CD14-positive monocyte (primary cell): ENCODE results near the gene CMPK2.

GRCh38 chr2:5696935-5698033, 5.1 kb downstream of the SOX11 start:
- CAGE, long polyA plus RNA, result no peak

DNA sequence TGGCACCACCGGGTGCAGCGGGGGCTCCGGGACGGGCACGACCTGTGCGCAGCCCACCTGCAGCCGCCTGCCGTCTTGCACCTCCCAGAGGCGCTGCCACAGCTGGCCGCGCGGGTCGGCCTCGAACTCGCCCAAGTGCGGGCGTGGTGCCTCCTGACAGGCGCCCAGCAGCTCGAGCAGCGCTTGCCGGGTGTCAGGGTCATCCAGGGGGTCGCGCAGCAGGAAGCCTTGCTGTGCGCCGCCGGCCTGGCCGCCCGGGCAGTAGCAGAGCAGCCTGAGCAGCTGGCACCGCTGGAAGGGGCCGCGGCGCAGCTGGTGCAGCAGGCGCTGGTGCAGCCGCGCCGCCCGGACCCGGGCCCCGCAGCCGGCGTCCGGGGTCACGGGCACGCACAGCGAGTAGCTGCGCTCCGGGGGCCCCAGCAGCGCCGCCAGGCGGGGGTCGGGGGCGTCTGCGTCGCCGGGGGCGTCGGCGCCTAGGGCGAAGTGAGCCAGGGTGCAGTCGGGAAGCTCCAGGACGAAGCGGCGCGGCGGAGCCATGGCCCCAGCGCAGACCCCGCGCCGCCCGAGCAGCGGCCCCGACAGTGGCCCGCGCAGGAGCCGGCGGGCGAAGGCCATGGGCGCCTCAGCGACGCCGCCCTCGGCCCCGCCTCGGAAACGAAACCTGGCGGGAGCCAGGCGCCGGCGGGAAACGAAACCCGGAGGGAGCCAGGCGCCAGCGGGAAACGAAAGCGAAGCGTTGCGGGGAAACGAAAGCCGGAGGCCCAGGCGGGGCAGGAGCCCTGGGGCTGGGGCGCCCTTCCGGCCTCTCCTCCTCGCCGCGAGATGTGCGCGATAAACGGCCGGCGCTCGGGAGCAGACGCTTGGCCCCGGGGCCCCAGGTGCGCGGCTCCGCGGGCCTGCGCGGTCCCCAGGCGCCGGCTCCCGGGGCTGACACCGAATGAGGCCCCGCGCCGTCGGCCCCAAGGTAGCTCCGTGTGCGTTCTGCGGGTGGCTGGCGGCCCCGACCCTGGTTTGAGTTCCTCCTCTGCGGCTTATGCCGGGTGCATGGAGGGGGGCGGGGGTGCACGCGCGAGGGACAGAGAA, at the start of gene CMPK2:
Gene CMPK2 (minus strand): TSS at position 826 of the 1,083 bp plus-strand sequence.
- CAGE, long polyA plus RNA, result no peak

DNA sequence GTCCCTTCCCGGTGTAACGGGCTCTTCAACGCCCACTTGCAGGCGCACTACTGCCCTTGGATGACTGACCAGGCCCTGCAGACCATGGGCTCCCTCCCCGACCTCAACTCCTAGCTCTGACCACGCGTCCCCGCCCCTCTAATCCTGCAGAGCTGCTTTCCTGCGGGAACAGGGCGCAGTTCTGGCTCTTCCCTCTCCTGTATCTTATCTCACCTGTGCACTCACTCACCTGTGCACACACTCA, 380 bp upstream of the CMPK2 start:
- CAGE, long polyA plus RNA, result no peak

- CAGE, long polyA plus RNA, result no peak
These were observed 647 bp downstream of the RNF144A start for GRCh38 chr2:6917727-6918390.

GRCh38 chr2:7016728-7017119, 99.5 kb downstream of the RNF144A start:
- CAGE, long polyA plus RNA, result no peak

- CAGE, long polyA plus RNA, result no peak
These were observed 105.3 kb downstream of the RNF144A start for GRCh38 chr2:7022428-7023025.

DNA sequence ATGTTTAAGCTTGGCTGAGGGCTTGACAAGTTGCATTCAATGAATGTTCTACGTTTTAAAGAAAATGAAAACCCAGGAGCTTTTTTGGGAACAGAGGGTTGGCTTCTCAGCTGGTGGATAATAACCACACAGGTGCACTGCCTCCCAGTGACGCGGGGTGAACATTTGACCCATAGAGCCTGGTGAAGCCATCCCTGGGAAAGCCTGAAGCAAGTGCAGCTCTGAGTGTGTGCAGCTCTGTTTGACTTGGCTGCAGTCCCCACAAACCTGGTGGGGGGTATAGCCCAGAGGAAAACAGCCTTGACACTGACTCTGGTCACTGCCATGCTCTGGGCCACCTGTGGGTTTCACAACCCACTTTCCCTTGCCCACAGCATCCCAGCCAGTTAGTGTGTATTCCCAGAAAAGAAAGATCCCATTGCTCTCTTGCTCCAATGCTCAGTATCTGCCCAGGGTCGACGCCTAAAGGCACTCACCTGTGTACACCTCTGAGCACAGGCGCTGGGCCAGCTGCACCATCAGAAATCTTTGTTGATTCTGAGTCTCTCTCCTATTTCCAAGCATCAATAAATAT, 875.0 kb downstream of the RNF144A start:
- CAGE, long polyA plus RNA, result no peak

- CAGE, long polyA plus RNA, result no peak
These were observed 561.7 kb upstream of the ID2 start for GRCh38 chr2:8119716-8120927.

DNA sequence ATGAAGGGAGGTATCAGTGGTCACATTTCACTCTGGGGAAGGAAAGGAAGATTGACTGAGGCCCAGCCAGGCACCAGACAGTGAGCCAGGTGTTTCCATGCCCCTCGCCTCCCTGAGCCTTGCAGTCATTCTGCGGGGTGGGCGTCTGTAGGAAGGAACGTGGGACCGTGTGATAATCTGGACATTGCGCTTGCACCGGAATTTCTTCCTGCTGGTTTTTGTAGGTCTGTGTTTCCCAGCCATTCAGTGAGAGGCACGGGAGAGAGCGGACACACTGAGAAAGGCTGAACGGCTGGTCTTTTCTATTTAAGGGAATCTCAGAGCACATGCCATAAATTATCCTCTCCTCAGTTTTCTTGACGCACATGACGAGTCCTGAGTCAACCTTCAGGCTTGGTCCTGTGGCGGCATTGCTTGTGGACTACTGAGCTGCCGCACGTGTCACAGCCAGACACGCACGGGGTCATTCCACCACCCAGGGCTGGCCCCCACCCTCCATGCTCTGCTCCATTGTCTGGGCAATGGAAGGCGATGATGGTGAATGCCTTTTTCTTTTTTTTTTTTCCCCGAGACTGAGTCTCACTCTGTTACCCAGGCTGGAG, 519.3 kb upstream of the ID2 start:
- CAGE, long polyA plus RNA, result no peak

DNA sequence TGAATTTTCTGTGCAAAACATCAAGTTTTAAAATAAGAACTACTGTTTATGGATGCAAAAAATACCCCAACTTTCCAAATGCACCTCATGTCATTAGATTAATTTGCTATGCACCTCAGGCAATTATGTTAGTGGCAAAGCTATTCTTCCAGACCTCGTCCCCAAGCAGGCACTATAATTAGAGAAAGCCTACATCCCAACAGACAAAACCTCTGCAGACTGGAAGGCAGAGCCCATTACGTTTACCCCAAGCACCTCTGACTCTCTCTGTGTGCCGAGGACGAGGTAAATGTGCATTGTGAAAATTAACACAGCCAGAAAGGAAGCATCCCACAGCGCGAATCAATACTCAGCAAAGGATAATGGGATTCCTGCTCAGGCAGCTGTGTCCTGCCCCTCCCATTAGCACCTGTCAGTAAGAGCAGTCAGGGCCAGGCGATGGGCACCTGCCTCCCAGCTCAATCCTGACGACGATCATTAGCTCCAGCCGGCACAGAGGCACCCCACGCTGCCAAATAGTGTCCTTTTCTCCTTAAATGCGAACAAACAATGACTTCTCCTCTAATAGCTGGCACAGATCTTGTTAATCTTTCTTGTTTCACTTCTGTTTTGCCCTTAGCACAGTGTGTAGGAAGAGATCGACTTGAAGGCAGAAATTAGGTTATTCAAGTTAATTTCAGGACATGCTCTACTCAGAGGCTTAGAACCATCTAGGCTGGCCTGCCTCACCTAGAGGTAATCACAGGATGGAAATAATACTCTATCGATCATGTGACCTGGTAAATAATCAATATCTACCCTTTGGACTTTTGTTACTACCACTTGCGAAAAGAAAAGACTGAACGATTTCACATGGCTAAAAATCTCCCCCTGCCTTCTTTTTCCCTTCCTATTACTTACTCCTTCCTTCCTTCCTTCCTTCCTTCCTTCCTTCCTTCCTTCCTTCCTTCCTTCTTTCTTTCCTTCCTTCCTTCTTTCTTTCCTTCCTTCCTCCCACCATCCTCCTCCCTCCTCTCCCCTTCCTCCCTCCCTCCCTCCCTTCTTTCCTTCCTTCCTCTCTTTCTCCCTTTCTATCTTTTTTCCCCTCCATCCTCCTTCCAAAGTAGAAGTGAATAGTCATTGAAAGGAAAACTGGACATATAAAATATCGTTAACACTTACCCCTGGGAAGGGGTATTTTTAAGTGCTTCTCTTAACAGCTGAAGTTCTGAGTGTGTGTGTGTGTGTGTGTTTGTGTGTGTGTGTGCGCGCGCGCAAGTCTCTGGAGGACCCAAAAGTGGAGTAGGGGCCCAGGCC, 487.9 kb upstream of the ID2 start:
- CAGE, long polyA plus RNA, result no peak

GRCh38 chr2:8379960-8380487, 301.8 kb upstream of the ID2 start:
- CAGE, long polyA plus RNA, result no peak

DNA sequence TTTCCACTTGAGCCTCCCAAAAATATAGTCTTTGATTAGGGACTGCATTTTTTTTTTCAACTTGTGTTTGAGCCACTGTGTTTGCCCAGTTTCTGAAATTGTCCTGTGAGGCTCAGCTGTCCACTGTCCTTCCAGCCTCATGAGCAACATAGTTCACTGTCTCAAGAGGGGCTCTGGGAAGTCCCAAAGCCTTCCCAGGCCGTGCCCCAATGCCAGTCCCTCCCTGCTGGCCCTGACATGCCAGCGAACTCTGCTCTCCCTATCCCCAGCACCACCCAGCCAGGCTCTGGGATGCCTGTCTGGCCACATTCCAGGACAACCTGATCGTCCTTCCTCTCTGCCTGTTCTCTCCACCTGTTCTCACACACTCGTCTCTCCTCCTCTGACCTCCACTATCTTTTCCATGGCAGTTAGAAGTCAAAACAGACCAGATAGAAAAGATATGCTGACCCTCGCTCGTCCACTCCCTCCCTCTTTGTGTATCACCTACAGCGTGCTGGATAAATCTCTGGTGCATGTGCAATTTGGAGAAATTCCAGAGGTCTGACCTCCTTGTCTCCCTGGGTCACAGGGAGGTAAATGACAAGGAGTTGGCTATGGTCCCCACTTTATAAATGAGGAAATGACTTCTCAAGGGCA, 277.9 kb upstream of the ID2 start:
- CAGE, long polyA plus RNA, result no peak

DNA sequence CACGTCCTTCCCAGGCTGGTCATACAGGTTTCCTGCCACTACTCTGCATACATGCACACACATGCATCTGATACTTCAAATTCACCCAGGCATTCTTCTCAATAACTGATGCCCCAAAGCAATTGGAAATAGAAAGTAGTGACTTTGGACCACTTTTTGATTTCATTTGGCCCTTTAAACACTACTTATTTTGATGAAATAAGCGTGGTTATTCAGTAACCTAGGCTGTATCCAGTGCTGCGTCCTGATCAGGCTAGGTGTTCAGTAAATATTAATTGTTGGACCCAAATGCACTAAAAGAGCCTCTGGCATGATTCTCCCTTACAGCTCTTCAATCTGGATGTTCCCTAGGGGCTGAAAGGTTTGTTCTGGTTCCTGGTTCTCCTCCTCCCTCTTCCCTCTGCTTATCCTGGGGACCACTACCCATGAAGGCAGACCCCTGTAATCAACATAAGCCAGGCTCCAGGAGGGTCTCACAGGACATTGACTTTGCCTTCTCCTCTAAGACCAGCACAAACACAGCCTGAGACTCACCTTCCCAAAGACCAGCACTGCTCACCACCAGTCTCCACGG, 222.7 kb upstream of the ID2 start:
- CAGE, long polyA plus RNA, result no peak

- CAGE, long polyA plus RNA, result no peak
These were observed 106.7 kb upstream of the ID2 start for GRCh38 chr2:8575042-8575716.

DNA sequence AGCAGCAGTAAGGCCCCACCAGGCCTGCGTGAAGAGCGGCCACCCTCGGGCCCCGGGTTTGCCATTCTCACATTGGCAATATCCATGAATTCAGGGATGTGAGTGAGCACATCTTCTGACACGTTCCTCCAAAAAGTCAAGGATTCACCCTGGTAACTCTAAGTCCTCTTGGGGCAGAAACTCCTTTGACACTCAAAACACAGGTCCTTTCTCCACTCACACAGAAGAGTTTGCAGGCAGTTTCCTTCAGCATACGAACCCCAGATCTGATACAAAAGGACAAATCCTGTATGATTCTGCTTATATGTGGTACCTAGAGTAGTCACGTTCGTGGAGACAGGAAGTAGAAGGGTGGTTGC, 16.6 kb upstream of the ID2 start:
- CAGE, long polyA plus RNA, result no peak

DNA sequence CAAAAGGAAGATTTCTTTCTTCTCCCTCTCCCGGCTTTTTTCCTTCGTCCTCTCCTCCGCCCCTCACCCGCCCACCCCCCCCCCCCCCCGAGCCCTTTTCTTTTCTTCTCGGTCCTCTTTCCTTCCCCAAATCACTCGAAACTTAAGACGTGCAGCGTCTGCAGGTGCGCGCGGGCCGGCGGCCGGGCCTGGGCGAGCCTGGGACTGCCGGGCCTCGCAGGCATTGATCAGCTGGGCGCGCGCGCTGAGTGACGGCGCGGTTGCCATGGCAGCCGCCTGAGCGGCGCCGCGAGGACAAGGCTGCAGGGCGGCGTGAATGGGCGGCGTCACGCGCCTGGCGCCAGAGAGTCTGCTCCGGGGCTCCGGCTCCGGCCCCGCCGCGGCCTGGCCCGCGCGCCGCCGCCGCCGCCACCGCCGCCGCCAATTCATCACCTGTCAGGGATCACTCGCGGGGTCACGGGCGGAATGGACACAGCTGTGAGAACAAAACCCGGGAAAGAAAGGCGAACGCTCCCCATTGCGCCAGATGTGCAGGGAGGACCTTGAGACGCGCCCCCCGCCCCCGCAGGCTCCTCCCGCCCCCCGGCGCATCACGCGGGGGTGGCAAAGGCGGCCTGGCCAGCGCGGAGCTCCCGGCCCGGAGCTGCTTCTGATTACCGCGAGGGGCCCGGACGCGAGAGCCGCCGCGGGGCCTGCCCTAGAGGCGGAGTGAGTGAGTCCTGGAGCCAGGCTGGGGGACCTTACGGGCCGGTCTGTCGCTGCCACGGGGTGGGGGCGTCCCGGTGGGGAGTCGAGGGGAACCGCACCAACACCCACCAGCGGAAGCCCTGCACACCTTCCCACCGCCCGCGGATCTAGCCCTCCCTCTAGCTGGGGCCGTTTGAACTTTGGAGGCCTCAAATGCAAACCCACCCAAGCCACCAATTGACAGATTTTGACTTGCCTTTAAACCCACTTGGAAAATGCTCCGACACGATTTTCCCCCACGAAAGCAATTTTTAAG, 2.9 kb upstream of the ID2 start:
- CAGE, long polyA plus RNA, result no peak

- CAGE, long polyA plus RNA, result no peak
These were observed 2.6 kb downstream of the ID2 start for GRCh38 chr2:8684381-8684926.

- CAGE, long polyA plus RNA, result no peak
These were observed 3.9 kb downstream of the ID2 start for GRCh38 chr2:8685528-8686346.

GRCh38 chr2:8730474-8731162, 48.8 kb downstream of the ID2 start:
- CAGE, long polyA plus RNA, result no peak

- CAGE, long polyA plus RNA, result no peak
These were observed 720 bp downstream of the MBOAT2 start for GRCh38 chr2:9002570-9003358.